Measurements from ENCODE around the genes MRLN and ARID5B.

- PRO-cap: no peak
These were observed at the start of gene MRLN for GRCh38 chr10:59753319-59753884. Gene MRLN (minus strand): TSS chr10:59753455.

- PRO-cap: unidirectional peak, minus-strand start at chr10:59780318
These were observed 26.9 kb upstream of the MRLN start for GRCh38 chr10:59780213-59780485.

DNA sequence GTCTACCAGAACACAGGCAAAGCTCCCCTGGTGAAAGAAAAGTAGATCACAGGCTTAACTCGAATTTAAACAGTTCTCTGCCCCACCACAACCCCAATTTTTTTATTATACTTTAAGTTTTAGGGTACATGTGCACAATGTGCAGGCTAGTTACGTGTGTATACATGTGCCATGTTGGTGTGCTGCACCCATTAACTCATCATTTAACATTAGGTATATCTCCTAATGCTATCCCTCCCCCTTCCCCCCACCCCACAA, 31.9 kb upstream of the MRLN start:
- PRO-cap: no peak

DNA sequence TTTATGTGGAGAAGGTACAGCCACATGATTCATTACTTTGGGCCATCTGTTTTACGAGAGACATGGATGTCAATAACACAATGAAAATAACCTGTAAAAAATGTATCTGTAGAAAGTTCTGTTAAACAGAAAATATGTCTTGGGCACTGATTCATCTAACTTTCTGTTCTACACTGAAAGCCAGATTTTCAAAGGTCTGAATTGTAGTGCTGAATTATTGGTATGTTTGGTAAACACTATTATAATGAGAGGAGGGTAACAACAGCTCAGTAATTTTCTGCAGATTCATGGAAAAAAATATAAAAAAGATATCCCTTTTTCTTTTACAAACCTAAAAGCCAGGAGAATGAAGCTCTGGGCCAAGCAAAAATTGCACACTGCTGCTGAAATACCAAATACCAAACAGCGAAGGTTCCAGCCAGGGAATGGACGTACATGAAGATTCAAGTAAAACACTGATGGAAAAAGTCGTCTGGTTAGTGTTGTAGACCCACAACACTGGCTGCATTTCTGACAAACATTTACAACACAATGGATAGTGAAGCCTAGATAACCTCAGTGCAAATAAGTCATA, 39.1 kb upstream of the MRLN start:
- PRO-cap: no peak

- PRO-cap: no peak
These were observed 10.7 kb downstream of the CCDC6 start for GRCh38 chr10:59895590-59896216.

- PRO-cap: no peak
These were observed 8.5 kb downstream of the CCDC6 start for GRCh38 chr10:59897758-59898291.

- PRO-cap: no peak
These were observed 549 bp downstream of the CCDC6 start for GRCh38 chr10:59905926-59906088.

DNA sequence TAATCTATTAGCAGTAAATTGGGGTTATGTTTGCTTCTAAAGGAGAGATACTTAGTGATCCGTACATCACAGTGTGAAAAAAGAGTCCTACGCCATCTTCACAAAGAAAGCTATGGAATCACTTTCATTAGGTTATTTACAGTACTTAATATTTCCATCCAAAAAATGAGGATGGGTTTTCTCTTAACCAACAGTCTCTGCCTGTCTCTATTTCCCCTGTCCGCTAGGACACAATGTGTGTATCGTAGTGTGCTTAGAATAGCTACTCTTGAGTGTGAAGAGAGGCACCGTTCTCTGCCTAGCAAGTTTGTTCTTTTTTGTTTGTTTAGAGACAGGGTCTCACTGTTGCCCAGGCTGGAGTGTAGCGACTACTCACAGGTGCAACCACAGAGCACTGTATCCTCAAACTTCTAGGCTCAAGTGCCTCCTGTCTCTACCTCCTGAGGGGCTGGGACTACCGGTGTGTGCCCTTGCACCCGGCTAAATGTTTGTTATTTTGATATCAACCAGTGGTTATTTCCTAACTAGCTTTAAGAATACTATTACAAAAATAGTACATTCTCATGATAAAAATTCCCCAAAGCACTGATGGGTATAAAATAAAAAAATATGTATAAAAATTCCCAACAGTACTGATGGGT, 121.9 kb downstream of the ANK3 start:
- PRO-cap: no peak

- PRO-cap: no peak
These were observed 31.5 kb downstream of the ANK3 start for GRCh38 chr10:60357757-60358948.

DNA sequence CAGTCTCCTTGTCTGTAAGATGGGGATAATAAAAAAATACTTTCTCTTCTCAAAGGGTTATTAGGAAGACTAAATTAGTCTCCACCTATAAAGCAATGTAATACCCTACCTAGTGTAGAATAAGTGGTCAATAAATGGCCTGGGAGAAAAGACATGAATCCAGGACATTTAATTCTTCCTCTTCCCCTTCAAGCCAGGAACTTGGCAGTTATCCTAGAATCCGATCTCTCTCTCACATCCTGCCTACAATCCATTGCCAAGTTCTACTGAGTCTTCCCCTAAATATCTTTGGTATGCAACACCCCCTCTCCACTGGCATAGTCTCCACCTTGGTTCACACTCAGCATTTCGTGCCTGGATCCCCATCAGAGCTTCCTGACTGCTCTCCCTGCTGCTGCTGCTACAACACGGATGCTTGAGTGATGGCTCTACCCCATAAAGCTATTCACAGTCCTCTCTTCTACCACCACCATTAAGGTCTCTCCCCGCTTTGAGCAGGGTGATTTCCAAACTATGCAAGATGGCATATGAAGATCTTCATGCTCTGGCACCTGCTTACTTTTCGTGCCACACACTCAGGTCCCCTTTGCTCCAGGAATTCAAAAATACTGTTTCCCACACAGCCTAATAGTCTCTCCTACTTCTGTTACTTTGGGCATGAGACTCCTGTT, 4.9 kb downstream of the ANK3 start:
- PRO-cap: no peak

DNA sequence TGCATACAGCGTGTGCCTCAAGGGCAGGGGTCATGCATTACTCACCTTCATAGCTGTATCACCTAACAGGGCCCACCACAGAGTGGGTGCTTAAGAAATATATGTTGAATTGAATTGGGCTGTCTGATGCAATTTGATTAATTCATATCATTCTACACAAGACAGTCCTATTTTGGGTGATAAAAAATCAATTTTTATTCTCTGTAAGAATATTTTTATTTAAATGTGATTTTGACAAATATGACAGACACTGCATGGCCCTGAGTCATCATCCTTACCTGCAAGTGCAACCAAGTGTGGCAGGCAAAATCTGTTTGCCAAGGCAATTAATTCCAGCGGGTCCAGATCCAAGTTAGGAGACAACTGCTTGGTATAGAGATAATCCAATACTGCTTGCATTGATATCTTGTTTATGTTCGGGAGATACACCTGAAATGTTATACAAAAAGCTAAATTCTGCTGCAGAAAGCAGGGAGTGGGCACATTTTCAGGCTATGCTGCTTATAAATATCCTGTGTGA, 66.3 kb downstream of the RHOBTB1 start:
- PRO-cap: no peak

DNA sequence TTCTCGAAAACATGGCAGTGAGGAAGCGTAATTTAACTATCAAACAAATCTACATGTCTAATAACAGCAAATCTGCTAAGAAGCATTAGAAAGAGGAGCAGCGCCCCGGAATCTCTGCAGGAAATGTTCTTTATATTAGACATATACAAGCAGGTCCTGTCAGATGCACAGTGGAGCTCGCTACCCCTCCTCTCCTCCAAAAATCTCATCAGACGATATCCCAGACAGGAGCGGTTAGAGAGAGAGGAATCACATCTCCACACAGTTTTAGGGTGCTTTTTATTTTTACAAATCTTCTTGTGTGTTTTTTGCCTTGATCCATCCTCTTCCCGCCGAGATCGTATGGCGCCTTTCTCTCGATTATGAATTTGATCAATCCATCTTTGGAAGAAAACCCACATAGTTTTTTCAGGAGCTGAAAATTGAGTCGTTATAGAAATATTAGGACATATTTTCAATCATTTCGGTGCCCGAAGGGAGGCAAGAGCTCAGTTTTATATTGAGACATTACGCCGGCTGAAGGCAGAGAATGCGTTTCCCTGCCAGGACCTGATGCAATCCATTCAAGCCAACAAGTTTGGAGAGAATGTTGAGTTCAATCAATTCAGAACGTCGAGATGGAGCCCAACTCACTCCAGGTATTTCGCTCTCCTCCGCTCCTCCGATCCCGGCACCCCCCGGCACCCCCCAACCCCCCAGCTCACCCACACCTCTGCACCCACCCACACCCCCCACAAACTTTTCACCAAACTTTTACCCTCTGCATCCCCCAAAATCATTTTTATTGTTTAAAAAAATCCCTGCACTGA, at the start of gene ARID5B:
Gene ARID5B, plus strand, starts transcription at position 607 of the 809 bp plus-strand sequence.
- PRO-cap: unidirectional peak, minus-strand start at position 116 of the sequence; unidirectional peak, plus-strand start at position 607 of the sequence

GRCh38 chr10:61957751-61958393, 56.4 kb downstream of the ARID5B start:
- PRO-cap: no peak

- PRO-cap: no peak
These were observed 77.3 kb downstream of the ARID5B start for GRCh38 chr10:61978843-61979192.

DNA sequence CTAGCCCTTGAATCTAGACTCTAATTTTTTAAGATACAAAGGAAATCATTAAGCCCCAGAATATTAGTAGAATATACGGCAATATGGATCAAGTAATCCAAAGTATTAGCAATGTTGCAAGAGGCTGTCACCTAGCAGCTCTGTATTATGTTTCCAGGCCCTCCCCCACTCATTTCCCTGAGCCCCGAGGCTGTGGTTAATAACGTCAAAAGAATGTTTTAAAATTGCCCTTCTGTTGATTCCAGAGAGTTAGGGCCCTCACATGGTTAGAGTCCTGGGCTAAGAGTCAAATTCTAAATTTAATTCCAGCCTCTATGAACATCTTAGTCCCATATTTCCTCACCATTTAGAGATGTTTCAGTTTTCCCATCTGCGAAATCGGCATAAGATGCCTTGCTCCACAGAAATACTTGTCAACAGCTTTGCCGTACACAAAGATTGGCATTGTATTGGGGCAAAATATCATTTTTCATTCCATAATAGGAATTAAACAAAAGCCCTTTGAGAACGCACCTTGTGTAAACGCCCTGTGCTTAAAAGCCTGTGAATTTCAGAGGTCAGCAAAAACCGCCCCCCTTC, 135.7 kb downstream of the ARID5B start:
- PRO-cap: no peak

DNA sequence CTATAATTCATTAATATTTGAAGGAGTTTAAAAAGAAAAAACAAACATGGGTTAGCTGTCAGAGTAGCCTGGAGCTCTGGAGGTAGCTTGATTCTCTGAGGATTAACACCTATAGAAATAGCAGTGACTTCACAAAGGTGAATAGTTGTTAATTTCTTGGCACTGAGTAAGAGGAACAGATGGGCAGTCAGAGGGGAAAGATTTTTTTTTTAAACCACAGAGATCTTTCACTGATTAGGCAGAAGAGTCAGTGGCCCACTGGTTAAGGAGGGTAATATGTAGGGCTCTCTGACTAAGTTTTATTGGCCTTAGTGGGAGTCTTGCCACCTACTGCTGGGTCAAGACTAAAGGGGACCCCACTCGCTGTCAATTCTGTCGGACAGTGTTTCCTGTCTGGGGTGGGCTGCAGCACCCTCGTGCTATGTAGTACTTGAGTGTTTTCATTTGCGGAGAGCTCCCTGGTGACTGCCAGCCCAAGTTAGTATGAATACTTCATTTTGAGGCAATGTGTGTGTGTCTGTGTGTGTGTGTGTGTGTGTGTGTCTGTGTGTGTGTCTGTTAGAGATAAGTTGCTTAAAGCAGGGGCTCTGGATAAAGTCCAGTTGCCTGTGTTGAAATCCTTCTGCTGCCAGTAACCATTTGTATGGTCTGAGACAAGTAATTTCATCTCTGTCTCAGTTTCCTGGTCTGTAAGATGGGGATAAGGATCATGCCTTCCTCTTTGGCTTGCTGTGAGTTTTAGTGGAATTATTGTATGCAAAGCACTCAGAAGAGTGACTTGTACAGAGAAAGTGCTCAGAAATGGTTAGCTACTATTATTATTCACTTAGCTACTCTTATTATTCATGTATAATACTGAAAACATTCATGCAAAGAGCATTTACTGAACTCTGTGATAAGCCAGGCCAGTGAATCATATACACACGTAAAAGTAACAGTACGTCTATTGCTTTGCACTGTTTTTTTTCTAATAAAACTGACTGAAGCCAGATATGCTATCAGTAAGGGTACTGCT, 145.3 kb downstream of the ARID5B start:
- PRO-cap: no peak

DNA sequence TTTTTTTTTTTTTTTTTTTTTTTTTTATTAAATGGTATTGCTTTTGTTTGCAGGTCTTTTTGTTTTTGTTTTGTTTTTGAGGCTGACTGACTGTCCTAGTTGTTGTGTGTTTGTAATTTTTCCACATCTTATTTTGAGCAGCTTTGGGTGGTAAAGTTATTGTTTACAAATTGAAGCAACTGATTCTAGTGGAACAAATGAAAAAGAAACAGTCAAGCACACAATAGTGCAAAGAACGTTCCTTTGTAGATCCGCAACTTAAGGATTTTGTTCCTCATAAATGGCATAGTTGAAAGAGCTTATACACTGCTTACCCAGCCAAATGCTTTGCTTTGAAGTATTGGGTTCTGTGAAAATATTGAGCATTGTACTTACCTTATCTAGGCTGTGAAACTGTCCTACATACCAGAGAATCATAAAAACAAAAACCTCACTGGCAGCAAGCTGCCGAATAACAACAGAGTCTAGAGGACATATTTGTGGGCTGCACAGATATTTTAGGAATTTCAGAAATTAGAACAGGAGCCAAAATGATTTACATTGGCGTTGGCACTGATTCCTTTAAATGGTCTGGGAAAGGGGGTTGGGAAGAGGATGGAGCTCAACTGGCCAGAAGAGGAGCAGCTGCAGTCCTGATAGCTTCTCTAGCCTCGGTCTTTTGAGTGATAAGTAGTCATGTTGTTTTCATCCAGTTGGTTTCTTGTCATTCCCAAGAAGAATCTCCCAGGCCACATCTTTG, 174.8 kb downstream of the RTKN2 start:
- PRO-cap: no peak

- PRO-cap: no peak
These were observed 173.4 kb downstream of the RTKN2 start for GRCh38 chr10:62094863-62096082.

DNA sequence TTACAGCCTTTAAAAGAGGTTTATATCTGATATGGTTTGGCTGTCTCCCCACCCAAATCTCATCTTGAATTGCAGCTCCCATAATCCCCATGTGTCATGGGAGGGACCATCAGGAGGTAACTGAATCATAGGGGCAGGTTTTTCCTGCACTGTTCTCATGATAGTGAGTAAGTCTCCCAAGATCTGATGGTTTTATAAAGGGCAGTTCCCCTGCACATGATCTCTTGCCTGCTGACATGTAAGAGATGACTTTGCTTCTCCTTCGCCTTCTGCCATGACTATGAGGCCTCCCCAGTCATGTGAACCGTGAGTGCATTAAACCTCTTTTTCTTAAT, 9.7 kb downstream of the RTKN2 start:
- PRO-cap: no peak

DNA sequence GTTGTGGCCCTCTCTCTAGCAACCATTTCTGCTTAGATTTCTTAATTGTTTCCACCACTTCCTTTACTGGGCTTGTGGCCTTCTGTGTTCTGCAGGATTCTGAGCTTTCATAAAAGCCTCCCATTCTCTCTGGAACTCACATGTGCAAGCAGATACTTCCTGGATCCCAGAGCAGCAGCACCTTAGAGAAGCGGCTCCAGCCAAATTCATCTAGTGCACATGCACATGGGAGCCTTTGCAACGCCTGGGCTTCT, 118.5 kb downstream of the ZNF365 start:
- PRO-cap: no peak

Data from left colon (tissue), 1 donor.